ENCODE measurements around a stretch of chr12.

DNA sequence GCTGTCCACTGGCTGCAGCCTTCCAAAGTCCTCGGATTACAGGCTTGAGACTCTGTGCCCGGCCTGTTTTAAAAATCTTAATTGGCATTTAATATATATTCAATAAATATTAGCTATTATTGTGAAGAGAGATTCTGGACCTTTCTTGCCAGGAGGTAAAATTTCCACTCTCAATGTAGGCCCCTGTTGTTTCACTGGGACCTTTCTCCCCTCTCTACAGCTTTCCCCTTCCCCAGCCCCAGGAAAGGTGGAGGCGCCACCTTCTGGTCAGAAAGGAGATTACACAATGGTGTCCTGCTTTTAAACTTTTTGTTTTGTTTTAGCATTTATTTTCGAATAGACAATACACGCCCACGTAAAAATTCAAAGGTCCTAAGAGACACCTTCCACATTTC is 23.8 kb upstream of the PHC1 start:
- RRBS, result no CpG with 5 or more reads among the region's 6 CpGs

DNA sequence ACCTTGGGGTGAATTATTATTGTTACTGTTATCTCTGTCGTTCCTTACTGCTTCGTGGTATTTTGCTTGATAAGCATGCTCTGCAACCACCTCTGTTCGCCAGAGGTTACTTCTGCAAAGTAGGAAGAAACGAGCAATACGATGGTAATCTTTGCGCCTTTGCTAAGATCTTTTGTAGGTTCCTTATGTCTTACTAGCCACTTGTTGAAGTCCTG is 706 bp upstream of the M6PR start:
- RRBS, result no CpG with 5 or more reads among the region's 6 CpGs

GRCh38 chr12:9076607-9077337 is 38.9 kb downstream of the A2M start:
- RRBS, result no CpG with 5 or more reads among the region's 4 CpGs

DNA sequence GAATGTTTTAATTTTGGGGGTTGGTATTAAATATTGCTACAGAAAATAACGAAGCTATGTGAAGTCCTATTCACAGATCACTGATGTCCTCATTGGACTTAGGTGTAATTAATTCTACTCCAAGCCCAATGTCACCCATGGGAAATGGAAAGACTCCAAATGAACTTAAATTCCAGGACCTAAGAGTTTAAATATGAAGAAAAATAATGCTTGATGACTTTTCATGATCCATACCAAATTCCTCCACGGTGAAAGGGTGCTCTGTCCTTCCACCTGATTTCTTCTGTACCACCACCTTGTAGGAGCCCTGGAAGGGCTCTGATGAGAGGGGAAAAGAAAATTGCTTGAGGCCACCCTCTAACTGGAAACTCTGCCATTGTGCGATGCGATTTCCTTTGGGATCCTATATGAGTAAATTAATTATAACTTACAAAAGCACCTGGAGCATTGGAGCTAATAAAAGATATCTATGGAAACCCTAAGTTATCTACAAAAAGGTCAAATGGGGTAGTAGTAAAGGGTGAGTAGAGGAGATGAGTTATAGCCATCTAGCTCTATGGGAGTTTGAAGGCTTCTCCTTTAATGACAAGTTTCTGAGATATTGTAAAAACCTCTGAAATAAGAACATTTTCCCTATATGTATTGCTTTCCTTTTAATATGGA is 6.0 kb downstream of the A2M start:
- RRBS, result no CpG with 5 or more reads among the region's 4 CpGs

- RRBS, result no CpG with 5 or more reads among the region's 5 CpGs
Observed at GRCh38 chr12:9120267-9120897, 4.7 kb upstream of the A2M start.

DNA sequence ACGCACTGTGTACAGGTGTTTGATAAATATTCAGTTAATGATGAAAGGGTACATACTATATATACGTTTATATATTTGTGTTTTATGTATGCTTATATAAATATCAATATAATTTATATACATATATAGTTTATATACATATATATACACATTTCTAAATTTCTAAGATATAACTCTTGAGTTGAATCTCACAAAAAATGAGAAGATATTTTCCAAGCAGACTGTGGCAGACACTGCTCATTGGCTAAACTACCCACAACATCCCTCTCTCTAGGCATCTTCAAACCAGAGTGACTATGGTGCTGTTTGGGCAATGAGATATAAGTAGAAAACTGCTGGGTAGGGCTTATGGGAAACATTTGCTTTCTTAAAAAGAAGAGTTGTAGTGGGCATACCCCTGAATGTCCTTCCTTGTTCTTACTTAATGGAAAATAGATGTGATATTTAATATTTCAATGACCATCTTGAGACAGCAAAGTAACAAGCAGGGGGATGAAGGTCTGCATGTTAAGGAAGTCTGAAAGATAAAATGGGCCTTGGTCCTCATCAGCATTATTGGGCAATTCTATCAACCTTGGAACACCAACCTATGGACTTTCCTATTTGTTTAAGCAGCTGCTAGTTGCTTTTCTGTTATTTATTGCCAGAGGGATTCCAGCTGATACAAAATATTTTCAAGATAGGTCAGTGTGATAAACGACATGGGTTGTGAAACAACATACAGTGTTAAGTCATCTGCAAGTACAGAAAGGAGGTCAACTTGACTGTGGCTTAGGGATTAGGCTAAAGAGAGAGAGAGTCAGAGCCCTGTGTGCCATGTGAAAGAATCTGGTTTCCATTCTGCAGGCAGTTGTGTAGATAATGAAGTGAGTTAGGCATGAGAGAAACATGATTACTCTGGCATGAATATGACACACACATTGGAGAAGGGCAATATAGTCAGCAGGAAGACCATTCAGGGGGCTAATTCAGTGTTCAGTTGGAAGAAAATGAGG is 16.2 kb upstream of the A2M start:
- RRBS, result no CpG with 5 or more reads among the region's 3 CpGs

DNA sequence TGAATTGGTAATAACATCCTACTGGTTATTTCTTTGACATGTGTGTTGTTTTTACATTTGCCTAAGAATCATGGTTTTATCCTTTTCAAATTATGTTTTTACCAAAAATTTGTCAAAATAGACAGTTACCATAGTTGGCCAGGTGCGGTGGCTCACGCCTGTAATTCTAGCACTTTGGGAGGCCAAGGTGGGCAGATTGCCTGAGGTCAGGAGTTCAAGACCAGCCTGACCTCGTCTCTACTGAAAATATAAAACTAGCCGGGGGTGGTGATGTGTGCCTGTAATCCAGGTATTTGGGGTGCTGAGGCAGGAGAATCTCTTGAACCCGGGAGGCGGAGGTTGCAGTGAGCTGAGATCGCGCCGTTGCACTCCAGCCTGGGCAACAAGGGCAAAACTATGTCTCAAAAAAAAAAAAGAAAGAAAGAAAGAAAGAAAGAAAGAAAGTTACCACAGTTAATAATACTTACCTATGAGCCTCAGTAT is 12.8 kb upstream of the PZP start:
- RRBS, result 23% methylated on average over 1 of the region's 9 CpGs

GRCh38 chr12:9237896-9238389 is 29.7 kb upstream of the PZP start:
- RRBS, result no CpG with 5 or more reads among the region's 7 CpGs

GRCh38 chr12:9240781-9241088 is 32.5 kb upstream of the PZP start:
- RRBS, result no CpG with 5 or more reads among the region's 5 CpGs

- RRBS, result no CpG with 5 or more reads among the region's 5 CpGs
Observed at GRCh38 chr12:9346550-9347167, 138.5 kb upstream of the PZP start.

DNA sequence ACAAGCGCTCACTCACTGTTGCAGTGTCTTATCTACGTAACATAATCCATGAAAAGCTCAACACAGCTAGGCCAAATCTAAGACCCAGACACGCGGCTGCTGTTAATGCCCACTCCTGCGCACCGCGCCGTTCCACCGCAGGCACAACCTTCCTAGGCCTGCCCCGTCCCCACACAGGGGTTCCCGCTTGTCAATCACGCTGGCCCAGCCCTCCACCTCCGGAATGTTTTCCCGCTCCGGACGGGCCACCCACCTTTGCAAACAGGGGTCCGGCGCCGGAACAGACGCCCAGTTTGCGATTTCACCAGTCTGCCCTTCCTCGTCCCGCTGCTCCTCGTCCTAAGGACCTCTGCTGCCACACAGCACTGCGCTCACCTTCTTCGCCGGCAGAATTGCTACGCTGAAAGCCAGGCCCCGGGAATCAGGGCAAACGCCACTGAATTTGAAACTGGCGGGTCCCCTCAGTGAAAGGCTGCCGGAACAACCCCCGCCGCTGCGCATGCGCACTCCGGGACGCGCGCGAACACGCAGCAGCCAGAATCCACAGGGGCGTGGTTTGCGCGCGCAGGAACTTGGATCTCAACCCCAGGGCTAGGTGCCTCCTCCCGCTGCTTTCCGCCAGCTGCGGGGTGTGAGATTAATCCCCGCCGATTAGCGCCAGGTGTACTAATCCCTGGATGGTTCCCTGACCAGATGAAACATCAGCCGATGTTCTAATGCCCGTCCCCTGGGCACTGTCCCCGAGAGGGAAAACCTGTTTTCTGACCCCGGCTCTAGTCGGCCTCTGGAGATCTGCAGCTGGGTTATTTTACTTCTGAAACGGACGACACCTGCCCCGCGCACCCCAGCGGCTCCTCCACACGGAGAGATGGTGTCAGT is 159.7 kb downstream of the KLRB1 start:
- RRBS, result no CpG with 5 or more reads among the region's 63 CpGs

- RRBS, result no CpG with 5 or more reads among the region's 22 CpGs
Observed at GRCh38 chr12:9450234-9450584, 157.5 kb downstream of the KLRB1 start.

- RRBS, result no CpG with 5 or more reads among the region's 2 CpGs
Observed at GRCh38 chr12:9699769-9700194, 30.3 kb downstream of the CLEC2D start.

DNA sequence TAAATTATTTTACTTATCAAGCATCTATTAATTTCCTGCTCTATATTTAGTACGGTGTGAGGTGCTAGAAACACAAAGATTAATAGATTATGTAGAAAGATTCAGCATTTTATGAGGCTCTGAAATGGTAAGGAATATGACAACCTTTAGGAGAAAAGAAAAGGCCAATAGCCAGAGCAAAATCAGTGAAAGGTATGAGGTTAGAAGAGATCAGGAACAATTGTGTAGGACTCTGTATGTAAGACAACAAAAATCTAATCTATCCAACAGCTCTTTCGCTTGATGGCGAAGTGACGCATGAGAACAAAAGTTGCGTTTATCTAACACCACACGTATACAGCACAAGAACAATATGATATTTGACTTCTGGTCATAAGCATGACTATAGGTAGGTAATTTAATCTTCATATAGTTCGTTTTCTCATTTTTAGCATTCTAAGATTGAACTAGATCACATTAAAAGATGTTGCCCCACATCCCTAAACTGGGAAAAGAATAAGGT is 29.4 kb downstream of the CD69 start:
- RRBS, result no CpG with 5 or more reads among the region's 7 CpGs

GRCh38 chr12:9738923-9739694 is 21.6 kb downstream of the CD69 start:
- RRBS, result no CpG with 5 or more reads among the region's 31 CpGs

DNA sequence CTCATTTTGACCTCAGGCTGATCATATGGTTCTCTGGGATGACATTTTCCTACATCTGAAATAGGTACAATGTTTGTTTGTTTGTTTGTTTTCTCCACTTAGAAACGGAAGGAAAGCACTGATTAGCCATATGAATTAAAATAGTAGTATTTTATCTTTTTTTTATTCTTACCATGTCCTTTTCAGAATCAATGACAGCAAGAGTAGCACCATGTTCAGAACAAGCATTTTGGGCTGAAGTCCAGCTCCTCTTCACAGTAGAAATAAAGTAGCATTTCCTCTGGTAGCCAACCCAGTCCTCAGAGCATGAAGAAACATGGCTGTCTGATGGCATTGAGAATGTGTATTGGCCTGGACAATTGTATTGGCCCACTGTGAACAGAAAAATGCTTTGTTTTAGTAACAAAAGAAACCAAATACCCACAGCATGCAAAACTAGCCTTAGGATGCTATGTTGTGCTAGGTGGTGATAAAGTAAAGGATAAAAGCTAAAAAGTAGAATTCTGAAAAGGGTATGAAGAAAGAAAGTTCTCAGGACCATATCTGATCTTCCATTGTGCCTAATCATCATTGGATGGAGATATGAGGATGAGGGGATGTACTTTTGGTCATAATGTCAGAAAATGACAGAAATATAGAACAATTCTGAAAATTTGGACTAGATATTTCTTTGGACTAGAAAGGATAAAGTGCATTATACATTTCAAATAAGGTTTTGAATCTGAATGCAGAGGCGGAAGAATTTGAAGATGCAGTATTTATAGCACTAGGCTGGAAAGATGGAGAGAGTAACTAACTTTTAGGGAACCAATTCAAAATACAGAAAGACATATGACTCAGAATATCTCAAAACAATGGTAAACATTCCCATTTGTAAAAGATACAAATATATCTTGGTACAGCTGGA is 5.6 kb downstream of the CD69 start:
- RRBS, result no CpG with 5 or more reads among the region's 2 CpGs

DNA sequence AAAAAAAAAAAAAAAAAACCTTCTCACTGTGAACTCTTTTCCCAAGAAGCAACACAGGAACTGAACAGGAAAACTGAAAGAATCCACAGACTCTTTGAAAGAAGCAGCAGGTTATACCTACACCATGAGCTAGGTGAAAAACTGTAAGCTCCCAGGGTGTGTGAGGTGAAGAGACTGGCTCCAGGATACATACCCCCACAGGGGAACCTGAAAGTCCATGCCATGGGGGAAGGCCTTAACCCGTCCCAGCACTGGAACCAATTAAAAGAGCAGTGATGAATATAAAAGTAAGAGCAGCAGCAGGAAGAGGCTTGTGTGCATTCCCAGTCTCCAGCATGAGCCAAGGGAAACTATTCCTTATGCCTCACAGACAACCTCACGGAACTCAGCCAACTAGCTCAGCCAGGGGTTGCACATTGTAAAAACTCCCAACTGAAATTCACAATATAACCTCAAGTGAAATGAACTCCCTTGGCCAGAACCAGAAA is 2.0 kb upstream of the CLEC1A start:
- RRBS, result no CpG with 5 or more reads among the region's 2 CpGs

DNA sequence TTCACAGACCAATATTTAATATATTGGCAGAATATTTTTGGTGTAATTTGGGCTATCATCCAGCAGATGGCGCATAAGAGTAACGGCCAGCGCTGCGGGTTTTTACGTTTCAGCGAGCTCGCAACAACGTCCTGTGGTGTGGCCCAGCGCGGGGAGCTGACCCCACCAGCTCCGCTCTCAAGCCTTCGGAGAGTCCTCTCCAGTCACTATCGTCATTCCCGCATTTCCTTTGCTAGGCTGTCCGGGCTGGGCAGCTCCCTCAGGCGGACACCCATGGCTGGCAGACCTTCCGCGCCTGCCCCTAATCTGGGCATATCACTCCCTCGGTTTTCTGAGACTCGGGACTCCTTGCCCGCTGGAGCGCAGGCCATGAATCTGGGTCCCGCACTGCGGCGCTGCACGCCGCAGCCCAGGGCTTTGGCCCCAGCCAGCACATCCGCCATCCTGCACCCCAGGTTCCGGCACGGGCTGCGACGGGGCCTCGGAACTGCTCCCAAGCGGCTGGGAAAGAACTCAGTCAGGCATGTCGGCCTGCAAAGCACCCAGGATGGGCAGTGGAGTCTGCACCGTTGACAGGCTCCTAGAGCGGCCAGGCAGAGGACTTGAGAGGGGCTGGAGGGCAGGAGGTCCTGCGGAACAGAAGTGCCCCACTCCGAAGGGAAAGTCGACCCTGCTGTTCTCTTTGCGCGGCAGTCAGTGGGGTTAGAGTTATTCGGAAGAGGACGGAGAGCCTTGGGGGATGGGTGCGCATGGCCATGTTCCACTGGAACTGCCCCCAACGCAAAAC is 18.4 kb downstream of the OLR1 start:
- RRBS, result no CpG with 5 or more reads among the region's 46 CpGs

DNA sequence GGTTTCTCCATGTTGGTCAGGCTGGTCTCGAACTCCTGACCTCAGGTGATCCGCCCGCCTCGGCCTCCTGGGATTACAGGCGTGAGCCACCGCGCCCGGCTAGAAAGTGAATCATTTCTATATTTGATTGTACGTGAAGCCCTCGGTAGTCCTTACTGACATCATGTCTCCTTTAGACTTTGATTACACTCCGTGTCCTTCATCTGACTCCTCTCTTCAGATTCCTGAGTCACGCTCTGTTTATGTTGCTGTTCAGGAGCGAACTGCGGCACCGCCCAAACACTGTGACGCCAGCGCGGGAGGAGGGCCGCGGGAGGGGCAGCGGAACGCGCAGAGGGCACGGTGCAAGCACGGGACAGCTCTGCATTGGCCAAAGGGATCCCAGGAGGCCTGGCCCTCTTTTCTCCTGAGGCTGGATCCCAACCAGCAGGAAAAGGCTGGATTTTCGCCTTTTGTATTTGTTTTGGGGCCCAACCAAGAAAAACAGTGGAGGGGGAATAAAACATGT is 480 bp upstream of the GABARAPL1 start:
- RRBS, result no CpG with 5 or more reads among the region's 26 CpGs

DNA sequence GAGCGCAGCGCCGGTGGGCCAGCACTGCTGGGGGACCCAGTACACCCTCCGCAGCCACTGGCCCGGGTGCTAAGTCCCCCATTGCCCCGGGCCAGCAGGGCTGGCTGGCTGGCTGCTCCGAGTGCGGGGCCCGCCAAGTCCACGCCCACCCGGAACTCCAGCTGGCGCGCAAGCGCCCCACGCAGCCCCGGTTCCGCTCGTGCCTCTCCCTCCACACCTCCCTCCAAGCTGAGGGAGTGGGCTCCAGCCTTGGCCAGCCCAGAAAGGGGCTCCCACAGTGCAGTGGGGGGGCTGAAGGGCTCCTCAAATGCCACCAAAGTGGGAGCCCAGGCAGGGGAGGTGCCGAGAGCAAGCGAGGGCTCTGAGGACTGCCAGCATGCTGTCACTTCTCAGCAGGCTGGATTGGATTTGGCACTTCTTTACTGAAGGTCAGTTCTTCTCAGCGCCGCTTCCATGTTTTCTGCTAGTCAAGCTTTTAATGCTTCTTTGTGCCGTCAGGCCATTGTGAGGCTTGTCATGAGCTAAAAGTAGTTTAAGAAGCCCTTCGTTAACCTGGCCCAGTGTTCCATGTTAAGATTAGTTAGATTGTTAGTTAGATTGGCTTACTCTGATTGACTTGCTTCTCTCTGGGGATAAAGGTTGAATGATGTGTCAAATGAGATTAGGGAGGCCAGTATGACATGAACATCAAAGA is 13.3 kb downstream of the GABARAPL1 start:
- RRBS, result no CpG with 5 or more reads among the region's 24 CpGs

Data from epithelial cell of prostate (primary cell).